Bronchial lymph node (tissue), 1 donor: ENCODE measurements around a stretch of chr6.

- PRO-cap, result no peak
Measured at GRCh38 chr6:6746339-6747048, 158.0 kb downstream of the LY86 start.

- PRO-cap, result bidirectional peak, plus-strand start at chr6:6858843, minus-strand start at chr6:6858683
Measured at GRCh38 chr6:6858497-6859150, 249.1 kb upstream of the RREB1 start.

DNA sequence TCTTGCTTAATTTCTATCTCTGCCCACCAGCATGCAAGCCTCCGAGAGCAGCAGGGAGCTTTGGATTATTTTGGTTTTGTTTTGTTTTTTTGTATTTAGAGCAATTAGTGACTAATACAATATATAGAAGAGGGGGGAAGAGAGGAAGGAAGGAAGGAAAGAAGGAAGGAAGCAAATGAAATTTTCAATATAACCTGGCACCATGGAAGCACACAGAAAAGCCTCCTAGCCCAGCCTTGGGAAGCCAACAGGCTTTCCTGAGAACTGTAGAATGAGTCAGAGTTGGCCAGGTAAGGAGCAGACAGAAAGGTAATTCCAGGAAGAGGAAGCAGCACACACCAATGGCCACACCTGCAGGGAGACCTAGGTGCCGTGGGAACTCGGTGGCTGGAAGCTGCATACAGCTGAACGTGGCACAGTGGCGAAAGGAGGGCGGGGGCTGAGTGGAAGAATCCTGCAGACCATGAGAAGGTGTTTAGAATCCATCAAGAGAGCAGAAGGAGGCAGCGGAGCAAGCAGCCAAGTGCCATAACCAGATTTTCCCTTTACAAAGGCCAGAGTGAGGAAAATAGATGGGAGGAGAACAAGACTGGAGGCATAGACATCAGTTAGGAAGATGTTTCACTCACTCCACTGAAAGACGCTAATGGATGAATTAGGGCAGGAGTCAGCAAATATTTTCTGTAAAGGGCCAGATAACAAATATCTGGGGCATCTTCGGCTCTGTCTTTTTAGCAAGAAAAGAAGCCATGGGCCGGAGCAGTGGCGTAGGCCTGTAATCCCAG, 224.7 kb upstream of the RREB1 start:
- PRO-cap, result no peak

DNA sequence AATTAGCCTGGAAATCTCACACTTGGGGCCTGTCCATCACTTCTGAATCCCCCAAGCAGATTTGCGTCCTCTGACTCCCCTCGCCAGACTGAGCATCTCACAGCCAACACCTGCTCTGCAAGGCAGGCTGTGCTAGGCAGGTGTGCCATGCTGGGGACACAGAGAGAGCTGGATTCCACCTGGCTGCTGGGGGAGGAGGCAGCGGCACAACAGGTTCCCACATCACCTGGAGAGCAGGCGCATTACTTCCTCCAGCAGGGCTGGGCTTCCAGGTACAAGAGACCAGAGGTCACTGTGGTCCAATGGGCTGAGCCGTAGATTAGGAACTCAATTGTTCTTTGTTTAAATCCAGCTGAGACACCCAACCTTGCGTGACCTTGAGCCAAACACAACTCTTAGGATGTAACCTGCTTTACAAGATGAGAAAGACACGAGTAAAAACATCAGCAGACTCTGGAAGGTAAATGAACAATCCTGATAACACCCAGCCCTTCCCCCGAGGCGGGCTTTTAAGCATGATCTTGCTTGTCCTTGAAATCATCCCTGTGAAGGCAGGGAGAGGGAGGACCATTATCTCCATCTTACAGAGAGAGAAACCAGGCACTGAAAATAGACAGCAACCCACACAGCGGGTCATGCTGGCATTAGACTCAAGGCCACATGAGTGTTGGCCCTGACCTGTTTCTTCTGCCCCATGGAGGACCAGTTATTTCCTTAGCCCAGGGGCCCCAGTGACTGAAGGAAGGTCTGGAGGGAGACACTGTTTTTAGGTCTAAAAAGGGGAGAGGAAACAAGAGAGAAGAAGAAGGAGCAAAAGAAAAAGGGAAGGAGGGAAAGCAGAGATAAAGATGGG, 216.5 kb upstream of the RREB1 start:
- PRO-cap, result no peak

- PRO-cap, result unidirectional peak, plus-strand start at chr6:6930451
Measured at GRCh38 chr6:6930179-6931044, 177.3 kb upstream of the RREB1 start.

DNA sequence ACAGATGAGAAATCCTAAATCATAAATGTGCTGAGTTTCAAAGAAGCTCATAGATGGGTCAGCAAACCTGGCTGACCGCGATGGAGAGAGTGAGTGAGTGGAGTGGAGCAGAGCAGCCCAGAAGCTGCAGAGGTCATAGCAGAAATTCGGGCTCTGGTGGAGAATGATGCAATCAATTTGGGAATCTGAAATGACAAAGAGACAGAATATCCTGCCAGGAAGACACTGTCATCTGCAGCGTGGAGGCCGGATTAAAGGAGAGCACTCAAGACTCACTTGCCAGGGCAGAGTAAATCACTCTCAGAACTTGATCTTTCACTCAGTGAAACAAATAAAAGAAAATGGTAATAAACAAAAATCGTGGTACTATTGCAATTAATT, 109.6 kb upstream of the RREB1 start:
- PRO-cap, result no peak

DNA sequence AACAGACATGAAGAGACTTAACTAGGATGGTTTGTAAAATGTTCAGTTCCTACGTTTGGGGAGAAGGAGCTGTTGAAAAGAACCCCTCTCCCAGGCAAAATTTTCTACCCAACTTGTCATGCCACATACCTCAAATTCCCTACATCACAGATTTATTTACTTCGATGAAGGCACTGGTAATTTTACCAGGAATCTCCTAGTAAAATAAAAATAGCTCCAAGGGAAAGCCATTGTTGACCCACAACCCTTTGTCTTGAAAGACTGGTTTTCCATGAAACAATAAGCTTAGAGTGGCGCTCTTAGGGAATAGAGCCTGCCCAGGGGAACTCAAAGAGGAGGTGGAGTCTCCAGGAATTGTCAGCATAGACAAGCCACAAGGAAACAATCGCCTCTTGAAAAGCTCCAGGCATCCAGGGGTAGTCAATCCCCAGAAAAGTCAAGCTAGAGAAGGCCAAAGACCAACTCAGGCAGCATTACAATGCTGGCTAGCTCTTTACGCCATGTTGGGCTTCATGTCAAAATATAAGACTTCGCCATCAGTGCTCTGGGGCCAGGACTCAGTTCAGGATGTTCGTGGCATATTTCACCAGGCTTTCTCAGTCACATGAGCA, 99.2 kb upstream of the RREB1 start:
- PRO-cap, result no peak

DNA sequence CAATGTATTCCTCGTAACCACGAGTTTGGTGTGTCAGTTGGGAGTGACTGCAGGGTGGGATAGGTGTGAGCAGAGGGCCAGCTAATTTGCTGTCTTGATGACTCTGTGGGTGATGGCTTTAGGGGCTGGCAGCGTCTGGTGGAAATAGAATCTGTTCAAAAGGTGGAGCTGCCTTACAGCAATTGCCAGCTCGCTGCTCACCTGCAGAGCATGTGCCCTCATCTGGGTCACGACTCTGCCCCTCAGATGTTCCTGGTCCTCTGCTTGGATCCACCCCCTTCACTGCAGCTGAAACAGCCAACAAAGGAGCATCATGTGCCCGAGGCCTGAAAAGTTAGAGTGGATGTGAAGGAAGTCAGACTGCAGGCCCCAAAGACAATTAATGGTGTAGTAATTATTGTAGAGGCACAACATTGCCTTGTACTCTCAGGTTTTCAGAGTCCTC, 19.9 kb downstream of the RREB1 start:
- PRO-cap, result no peak

- PRO-cap, result no peak
Measured at GRCh38 chr6:7139013-7139615, 31.4 kb downstream of the RREB1 start.

- PRO-cap, result no peak
Measured at GRCh38 chr6:7219157-7219867, 93.7 kb downstream of the SSR1 start.

GRCh38 chr6:7241503-7242420, 71.2 kb downstream of the SSR1 start:
- PRO-cap, result no peak

- PRO-cap, result no peak
Measured at GRCh38 chr6:7328115-7328655, 15.2 kb upstream of the SSR1 start.

- PRO-cap, result no peak
Measured at GRCh38 chr6:7344054-7345198, 31.4 kb upstream of the SSR1 start.

GRCh38 chr6:7542721-7543493, 1.4 kb downstream of the DSP start:
- PRO-cap, result bidirectional peak, plus-strand start at chr6:7543302, minus-strand start at chr6:7543103

- PRO-cap, result bidirectional peak, plus-strand start at chr6:7728635, minus-strand start at chr6:7728473; bidirectional peak, plus-strand start at chr6:7728665, minus-strand start at chr6:7728661
Measured at GRCh38 chr6:7728083-7729143, 2.5 kb downstream of the BMP6 start.

GRCh38 chr6:8656083-8656407, 220.7 kb upstream of the SLC35B3 start:
- PRO-cap, result no peak

DNA sequence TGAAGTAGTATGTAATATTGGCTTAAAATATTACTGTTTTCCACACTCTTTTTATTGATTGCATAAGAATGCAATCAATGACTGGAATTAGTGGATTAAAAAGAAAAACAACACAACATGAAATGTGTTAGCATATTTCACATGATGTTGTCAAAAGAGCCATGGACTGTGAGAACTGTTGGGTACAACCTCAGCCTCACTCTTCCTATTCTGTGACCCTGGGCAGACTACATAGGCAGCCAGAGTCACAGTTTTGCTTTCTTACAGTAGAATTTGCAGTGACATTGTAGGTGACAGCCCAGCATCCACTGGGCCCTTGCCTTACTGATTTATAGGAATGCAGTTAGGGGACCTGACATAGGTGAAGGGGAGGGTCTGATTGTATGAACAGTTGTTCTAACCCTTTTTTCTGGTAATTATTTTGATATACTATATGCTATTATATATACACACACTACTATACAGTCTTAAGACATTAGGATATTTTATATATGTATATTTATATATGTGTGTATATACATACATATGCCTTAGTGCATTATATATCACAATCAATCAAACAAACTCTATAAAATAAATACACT, 471.4 kb upstream of the SLC35B3 start:
- PRO-cap, result no peak

- PRO-cap, result no peak
Measured at GRCh38 chr6:8983088-8983466, 547.7 kb upstream of the SLC35B3 start.

DNA sequence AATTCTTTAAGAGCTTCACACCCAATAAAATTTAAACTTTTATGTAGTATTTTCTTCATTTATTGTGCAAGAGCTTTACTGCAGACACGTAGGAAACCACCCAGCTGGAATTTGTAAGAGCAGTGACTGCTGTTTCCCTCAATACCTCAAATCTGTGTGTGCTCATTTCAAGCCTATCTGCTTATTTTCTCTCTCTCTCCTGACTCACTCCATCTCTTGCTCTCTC, 273.2 kb downstream of the TFAP2A start:
- PRO-cap, result no peak

- PRO-cap, result no peak
Measured at GRCh38 chr6:10410974-10411397, 3.9 kb downstream of the TFAP2A start.